Placental epithelial cell (primary cell): ENCODE measurements around the genes ITGAD, DNAJA2 and ITFG1.

DNA sequence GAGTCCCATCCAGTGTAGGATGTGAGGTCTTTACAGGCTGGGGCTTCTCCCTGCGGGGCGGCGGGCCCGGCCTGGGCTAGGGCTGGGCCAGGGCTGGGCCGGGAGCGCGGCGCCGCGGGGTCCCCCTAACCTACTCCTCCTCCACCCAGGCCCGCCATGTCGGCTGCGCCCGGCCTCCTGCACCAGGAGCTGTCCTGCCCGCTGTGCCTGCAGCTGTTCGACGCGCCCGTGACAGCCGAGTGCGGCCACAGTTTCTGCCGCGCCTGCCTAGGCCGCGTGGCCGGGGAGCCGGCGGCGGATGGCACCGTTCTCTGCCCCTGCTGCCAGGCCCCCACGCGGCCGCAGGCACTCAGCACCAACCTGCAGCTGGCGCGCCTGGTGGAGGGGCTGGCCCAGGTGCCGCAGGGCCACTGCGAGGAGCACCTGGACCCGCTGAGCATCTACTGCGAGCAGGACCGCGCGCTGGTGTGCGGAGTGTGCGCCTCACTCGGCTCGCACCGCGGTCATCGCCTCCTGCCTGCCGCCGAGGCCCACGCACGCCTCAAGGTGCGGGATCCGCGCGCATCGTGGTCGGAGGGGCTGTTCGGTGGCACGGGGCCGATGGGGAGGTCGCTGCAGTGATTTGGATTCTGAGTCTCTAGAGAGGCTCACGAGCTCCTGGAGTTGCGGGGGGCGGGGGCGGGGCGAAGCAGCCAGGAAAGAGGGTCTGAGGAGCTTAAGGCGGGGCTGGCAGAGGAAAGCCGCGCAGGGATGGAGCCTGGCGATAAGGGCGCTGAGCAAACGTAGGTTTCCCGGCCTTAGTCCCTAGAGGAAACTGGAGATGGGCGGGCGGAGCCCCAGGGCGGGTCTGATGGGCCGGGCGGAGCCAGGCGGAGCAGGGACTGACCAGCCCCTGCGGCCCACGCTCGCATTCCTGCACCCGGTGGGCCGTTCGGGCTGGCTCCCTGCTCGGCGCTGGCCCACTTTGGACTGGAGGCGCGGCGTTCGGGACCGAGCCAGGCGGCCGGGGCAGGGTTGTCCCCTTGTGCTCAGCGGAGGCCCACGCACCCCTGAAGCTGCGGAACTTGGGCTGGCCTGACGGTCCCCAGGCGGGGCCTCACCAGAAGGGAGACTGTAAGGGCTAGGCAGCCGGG lies 1.0 kb downstream of the TRIM72 start:
- CAGE, long polyA plus RNA, result no peak

DNA sequence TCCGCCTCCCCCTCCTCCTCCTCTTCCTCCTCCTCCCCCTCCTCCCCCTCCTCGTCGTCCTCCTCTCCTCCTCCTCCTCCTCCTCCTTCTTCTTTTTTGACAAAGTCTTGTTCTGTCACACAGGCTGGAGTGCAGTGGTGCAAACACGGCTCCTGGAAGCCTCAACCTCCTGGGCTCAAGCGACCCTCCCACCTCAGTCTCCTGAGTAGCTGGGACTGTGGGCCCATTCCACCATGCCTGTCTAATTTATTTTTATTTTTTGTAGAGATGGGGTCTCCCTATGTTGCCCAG lies 40.0 kb downstream of the ITGAM start:
- CAGE, long polyA plus RNA, result no peak

- CAGE, long polyA plus RNA, result no peak
These were observed 7.8 kb upstream of the ITGAX start for GRCh38 chr16:31347214-31347584.

- CAGE, long polyA plus RNA, result no peak
These were observed 667 bp upstream of the ITGAX start for GRCh38 chr16:31354156-31354861.

DNA sequence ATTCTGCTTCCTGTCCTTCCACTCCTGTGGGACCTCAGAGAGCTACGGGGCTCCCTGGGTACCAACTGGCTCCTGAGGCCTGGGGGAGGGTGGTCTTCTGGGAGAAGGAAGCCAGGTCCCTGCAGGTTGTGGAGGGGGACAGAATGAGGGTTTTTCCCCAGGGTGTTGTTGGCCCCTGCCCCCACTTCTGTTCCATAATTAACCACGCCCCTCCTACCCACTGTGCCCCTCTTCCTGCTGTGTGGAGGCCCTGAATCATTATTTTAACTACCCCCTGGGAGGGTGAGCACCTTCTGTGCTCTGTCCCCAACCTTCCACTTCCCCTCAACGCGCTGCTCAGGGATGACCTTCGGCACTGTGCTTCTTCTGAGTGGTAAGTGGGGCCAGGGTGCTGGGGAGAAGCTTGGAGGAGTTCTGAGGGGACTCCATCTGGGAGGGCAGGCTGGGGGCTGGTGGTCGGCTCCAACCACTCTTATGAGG lies at the start of gene ITGAD:
Gene ITGAD, plus strand, starts transcription at position 317 of the 480 bp plus-strand sequence.
- CAGE, long polyA plus RNA, result no peak

DNA sequence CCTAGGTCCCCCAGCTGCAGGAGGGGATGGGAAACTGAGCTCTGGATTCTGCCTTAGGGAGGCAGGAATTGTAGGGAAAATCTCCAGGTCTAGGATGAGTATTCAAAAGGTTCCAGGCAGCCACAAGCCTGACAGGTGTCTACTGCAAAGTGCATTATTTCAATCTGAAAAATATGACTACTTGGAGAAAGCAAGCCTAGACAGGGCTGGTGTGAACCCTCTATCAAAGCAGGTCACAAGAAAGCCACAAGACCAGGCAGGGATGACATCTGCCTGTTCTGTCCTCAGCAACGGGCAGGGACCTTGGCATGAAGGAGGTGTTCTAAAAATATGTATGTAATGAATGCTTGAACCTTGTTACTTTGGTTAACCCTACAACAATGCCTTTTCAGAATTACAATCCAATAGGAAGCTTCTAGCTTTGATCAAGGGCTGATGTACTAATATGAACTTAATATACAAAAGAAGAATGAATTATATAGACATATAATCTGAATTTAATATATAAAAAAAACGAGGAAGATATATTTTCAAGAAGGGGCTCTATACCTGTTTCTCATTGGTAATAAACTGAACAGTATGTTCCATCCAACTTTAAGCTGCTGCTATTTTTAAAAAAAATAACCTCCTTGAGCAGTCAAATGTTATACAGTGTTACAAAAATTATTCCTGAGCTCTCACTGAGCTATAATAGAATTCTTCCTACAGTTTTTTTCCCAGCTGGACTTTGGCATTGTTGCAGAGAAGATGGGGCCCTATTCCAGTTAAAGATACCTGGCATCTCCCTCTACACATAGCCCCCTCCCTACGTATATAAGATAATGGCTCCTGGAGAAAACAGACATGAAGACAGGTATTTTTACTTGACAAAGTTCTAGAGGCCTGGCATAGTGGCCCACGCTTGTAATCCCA lies 1.4 kb upstream of the COX6A2 start:
- CAGE, long polyA plus RNA, result no peak

DNA sequence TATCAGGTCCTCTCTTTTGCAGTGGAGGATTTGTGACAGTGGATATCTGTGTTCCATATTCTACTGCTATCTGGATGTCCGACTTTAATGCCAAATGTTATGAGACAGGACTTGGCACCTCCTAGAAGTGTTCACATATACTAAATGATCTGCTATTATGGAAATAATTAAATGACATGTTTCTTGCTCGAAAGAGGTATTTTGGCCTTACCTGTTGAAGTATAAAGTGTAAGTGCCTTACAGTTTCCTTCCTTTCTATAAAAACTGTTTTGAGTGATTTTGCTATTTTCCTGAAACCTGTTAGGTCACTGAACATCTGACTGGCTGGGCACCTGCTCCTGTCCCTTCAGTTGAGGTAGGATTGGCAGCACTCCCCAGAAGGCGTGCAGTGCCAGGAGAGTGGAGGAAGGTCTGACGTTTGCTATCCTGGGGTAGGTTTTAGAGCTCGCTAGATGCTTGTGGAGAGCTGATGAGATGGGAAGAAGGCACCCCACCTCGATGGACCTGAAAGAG lies 1.1 kb downstream of the KRBOX5 start:
- CAGE, long polyA plus RNA, result no peak

DNA sequence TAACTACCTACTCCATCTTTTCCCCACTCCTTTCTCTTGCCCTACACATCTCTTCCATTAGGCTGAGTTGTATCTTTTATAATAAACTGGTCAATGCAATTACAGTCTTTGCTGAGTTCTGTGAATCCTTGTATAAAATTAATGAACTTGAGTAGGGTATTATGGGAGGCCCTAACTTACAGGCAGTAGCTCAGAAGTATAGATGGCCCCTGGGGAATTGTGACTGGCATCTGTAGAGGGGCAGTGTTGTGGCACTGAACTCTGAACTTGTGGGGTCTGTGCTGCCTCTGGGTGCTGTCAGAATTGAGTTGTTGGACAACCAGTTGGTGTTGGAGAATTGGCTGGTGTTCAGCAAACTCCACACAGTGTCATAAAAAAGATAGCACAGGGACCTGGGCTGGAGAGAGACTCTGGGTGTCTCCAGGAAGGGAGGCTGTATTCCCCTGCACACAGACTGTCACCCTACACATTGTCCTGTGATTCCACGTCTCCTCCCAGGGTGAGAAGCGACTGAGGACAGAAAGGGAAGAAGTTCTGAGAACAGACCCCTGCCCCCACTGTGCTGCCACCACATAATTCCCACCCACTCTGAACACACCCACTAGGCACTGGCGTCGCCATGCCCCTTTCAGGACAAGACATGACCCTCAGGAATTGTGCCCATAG lies 2.5 kb downstream of the KRBOX5 start:
- CAGE, long polyA plus RNA, result no peak

DNA sequence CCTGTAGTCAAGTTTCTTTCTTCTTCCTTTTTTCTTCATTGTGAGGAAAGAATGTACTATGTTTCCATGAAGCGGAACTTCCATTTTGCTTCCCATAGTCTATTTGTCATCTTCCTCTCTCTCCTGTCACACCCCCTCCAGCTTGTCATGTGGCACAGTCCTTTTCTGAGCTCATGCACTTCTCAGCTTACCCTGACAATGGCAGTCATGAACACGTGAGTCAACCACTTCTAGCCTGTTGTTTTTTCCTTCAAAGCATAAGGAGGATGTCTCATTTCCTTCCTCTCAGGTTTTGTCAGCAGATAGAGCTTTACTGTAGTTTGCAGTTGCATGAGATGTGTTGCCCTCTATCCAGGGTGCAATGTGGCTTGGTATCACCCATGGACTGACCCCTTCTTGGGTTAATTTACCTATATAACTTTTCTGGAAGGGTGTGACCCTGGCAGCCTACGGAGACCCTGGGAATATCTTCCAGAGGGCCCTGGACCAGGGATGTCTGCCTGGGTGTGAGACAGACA lies 4.1 kb upstream of the ZNF267 start:
- CAGE, long polyA plus RNA, result no peak

GRCh38 chr16:35142985-35143340 lies 1683.6 kb downstream of the TP53TG3F start:
- CAGE, long polyA plus RNA, result no peak

DNA sequence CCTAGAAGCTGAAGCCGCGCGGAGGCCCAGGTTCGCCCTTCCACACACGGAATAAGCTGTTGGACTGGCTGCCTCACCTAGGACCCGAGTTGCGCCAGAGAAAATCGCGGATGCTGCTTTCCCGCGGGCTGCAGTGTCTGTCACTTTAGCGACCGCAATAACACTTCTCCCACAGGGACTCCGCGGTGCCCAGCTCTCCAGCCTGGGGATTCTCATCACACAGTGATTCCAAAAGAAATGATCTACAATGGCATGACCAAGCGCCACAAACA lies 1737.0 kb downstream of the TP53TG3F start:
- CAGE, long polyA plus RNA, result no peak

- CAGE, long polyA plus RNA, result no peak
These were observed 2093.5 kb downstream of the TP53TG3F start for GRCh38 chr16:35552694-35553470.

- CAGE, long polyA plus RNA, result no peak
These were observed 14.9 kb upstream of the MYLK3 start for GRCh38 chr16:46762889-46763621.

DNA sequence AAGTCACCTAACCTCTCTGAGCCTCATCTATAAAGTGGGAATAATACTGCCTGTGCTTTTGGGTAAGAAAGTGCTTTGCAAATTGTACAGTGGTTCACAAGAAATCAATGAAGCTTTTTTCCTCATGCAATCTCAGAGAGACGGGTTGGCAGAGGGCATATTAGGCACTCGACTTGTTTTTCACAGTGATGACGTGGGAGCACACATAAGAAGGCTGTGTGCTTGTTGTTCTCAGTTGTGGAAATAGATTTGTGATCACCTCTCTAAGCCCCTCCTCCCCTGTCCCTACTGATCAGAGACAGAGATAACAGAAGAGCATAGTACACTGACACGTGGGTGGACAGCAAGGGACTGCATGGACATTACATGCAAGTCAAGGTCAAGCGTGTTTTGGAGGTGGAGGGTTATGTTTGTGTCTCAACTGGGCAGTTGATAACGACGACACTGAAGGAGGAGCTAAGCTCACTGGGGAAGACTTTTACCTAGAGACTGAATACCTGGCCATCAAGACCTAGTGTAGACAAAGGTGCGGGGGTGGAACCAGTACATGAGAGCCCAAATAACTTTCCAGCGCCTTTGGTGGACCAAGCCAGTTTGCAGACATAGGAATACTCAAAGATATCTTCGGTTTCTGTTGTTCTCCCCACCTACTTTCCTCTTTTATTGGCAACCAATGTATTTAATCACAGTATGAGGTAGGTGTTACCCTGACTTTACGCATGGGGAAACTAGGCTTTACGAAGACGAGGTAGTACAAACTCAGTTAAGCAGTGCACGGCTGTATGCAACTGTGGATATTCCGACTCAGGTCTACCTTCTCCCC lies 1.6 kb upstream of the GPT2 start:
- CAGE, long polyA plus RNA, result no peak

GRCh38 chr16:46923667-46924514 lies 39.7 kb downstream of the GPT2 start:
- CAGE, long polyA plus RNA, result no peak

GRCh38 chr16:46973525-46974158 lies at the start of gene DNAJA2:
TSS of gene DNAJA2 (minus strand) at chr16:46973674.
- CAGE, long polyA plus RNA, result no peak

- CAGE, long polyA plus RNA, result no peak
These were observed 85.1 kb upstream of the DNAJA2 start for GRCh38 chr16:47058585-47058987.

DNA sequence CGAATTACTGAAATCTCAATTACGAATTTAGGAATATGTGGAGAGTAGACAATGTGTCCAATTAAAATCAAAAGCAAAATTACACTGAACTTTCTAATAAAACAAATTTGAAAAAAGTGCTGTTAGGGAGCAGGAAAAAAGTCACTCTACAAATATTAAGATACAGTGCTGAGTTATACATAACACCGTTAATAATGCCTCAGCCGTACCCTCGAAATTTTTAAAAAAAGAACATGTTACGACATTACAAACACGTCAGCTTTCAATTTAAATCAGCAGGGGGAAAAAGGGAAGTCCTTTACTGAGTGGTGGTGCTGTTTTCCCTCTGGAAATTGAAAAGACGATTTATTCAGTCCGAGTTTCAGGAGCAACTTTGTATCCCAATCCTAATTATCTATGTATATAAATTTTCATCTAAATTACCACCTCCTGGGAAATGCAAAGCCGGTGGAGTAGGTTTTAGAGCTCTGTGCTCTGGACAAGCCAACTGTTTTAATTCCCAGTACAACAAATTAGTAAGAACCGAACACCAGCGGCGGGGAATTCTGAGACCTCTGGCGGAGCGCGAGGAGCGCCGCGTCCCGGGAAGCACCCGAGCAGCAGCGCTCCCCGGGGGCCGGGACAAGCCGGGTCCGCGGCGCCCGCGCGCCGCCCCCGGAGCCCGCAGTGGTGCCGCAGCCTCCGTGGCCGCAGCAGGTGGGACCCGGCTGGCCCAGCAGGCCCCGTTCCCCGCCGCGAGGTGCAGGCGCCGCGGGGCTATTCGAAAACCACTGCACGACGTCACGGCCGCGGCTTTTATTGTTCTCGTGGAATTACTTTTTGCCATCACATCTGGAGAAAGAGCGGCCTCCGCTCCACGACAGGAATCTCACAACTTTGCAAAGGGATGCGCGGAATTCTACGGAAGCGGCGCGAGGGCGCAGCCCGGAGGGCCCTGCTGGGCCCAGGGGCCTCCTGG lies 1.1 kb downstream of the NETO2 start:
- CAGE, long polyA plus RNA, result no peak

DNA sequence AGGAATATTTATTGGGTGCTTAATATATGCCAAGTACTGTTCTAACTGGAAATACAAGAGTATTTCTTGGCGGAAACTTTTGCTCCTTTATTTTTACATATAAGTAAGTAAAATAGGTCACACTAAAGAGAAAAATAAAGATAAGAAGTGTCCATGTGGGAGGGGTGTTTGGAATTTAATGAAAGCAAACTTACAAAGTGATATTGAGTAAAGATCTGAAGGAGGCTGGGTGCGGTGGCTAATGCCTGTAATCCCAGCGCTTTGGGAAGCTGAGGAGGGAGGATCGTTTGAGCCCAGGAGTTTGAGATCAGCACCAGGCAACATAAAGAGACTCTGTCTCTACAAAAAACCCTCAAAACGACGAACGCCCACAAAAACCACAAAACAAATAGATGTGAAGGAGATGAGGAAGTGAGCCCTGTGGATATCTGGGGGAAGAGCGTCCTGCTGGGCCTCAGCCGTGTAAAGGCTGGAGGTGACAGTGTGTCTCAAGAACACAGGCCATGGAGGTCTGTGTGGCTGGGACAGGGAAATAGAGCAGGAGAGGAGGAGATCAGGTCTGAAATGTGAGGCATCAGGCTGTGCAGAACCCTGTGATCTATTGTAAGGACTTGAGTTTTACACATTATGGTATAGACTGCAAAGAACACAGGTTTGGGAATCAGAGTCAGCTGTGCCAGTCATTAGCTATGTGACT lies 68.8 kb downstream of the ITFG1 start:
- CAGE, long polyA plus RNA, result no peak

- CAGE, long polyA plus RNA, result no peak
These were observed at the start of gene ITFG1 for GRCh38 chr16:47460663-47461528. TSS of gene ITFG1 (minus strand) at chr16:47461063.